Jejunum (tissue), 1 donor: ENCODE results near the genes ACTR6, NR1H4 and ANO4.

DNA sequence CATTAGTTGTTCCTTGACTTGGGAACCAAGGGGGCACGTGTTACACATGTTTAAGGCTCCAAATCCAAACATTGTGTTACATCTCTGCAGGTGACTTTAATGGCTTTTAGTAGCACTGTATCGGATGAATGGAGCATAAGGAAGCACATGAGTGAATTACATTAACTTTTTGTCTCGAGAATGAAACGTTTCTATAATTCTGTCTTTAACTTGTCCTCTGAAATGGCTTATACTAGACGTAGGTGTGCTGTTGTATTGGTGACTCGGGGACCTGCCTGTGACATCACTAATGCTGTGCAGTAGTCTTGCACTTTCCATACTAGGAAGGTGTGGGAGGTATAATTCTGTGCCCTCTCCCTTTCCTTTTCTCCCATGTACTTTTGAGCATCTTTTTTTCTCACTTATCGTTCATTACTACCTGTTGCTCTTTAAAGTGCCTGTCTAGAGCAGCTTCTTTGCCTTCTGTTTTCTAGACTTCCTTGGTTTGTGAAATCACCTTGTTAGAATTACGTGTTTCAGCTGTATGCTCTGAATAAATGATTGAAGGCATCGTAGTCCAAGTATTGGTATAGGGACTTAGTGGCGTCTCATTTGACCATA lies 1.1 kb downstream of the NEDD1 start:
- PRO-cap: no peak

- PRO-cap: no peak
These were observed 93.0 kb downstream of the NEDD1 start for GRCh38 chr12:97000164-97000424.

GRCh38 chr12:97608559-97609015 lies 701.5 kb downstream of the NEDD1 start:
- PRO-cap: no peak

DNA sequence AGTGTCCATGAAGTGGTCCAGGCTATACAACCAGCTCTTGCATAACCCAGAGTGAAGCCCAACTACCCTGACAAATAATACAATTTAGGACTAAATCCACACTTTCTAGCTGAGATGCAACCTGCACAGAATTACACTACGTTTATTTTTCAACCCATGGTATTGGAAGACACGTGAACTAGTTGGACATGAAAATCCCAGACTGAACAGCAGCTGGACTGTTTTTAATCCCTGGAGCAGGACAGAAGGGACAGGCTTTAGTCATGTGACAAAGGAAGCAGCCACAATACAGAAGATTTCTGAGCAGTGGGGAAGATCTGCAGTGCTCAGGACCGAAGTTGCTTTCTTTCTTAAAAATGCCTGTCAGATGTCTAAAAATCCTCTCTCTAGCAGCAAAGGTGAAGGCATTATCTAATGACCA lies 144.9 kb upstream of the TMPO start:
- PRO-cap: unidirectional peak, minus-strand start at position 339 of the sequence

DNA sequence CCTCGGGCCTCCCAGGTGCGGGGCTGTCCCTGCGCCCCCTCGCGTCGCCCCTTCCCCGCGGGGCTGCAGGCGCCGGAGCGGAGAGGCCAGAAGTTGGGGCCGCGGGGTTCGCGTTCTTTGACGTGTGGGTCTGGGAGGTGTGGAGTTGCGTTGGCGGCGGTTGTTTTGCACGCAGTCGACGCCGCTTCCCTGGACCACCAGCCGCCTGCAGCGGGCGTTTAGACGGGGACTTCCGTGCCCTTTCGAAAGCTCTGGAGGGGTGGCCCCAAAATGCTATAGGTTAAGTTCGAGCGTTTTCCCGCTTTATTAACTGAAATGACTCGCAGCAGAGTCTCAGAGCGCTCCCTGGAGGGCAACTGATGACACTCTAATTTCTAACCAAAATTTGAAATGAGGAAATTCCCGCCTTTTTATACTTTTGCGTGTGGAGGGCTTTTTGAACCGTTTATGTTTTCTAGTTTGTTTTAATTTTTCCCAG lies 888 bp downstream of the TMPO start:
- PRO-cap: bidirectional peak, plus-strand start at position 415 of the sequence, minus-strand start at position 191 of the sequence

- PRO-cap: no peak
These were observed 19.1 kb upstream of the SLC25A3 start for GRCh38 chr12:98574312-98574759.

DNA sequence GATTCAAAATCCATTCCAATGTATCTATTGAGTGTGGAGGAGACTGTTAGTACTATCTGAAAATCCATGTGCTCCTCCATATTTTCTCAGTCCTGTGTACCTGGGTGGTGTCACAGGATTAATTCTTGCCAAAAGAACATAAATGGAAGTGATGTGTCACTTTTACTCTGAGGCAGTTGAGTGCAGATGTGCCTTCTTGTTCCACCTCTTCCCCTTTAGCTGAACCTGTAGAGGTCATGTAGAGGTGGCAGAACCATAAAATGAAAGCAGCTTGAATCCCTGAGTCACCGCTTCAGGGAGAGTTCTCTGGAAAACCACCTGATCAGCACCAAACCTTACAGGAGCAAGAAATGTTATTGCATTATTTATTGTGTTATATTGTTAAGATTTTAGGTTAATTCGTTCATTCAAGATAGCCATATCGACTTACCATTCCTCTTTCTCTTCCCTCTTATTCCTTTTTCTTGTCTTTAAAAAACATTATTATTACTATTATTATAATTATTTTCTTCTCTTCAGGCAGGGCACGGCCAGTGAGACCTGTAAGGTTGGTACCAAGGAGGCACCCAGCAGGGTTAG lies 14.6 kb upstream of the SLC25A3 start:
- PRO-cap: bidirectional peak, plus-strand start at position 299 of the sequence, minus-strand start at position 217 of the sequence

- PRO-cap: no peak
These were observed 745 bp upstream of the SLC25A3 start for GRCh38 chr12:98592718-98593163.

DNA sequence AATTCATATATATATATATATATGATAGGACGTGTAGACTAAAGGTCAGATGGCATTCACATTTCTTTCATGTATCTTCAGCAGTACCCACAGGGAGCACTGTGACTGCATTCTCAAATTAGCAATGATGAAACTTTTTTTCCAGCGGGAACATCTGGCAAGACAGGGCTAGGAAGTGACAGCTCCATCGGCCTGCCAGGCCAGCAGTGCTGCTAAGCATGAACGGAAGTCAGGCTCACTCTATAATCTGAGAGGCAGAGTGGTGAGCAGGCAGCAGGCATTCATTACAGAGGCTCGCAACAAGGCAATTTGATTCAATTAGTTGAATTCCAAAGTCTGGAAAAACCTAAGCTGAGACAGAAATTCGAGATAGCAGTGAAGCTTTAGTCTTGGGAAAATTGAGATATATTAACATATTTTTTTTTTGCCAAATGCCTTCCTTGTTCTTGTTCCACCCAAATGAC lies 414.7 kb downstream of the APAF1 start:
- PRO-cap: no peak

GRCh38 chr12:99600261-99600889 lies 47.2 kb upstream of the GARIN6 start:
- PRO-cap: no peak

DNA sequence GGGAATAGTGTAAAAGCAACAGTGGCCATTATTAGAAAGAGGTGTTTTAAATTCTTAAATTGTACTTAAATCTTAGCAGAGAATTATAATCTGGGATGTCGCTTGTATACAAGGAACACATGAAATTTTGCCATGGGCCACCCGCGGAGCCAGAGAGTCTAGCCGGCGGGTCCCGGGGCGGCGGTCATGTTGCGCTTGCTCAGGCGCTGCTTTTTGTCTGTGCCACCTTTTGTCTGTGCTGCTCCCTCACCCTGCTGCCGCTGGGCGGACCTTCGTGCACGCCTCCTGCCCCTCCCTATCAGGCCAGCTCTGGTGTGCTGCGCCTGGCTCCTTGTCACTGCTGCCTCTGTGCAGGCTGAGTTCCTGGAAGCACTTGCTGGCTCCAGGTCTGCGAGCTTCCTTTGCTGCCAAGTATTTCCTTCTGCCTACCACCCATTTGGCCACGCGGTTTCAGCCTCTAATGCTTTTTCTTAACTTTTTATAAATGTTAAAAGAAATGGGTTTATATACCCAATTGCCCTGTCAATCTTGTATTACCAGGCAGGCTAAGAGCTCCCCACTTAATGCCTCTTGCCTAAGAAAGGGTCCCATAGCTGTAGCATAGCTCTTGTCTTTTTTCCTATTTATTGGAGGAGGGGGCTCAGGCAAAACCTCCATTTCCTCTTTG lies 21.3 kb upstream of the BLTP3B start:
- PRO-cap: bidirectional peak, plus-strand start at position 340 of the sequence, minus-strand start at position 170 of the sequence

GRCh38 chr12:100173048-100173616 lies 27.5 kb upstream of the ACTR6 start:
- PRO-cap: no peak

GRCh38 chr12:100200374-100201336 lies at the start of gene ACTR6:
TSS of gene ACTR6 (plus strand) at chr12:100200815.
- PRO-cap: bidirectional peak, plus-strand start at chr12:100200800, minus-strand start at chr12:100200729

GRCh38 chr12:100268053-100268554 lies 1.1 kb downstream of the SCYL2 start:
- PRO-cap: no peak

DNA sequence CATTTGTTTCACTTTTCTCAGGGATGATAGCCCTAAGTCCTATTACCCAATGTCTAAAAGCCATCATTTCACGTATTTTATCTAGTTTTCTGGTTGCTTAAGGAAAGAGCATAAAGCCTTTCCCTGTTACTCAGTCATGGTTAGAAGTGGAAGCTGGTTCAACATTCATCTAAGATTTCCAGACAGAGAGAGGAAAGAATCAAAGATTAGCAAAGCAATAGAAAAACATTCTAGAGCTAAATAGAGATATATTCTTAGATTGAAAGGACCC lies 28.4 kb upstream of the NR1H4 start:
- PRO-cap: no peak

GRCh38 chr12:100473488-100474217 lies at the start of gene NR1H4:
TSS of gene NR1H4 (plus strand) at chr12:100473866.
- PRO-cap: unidirectional peak, plus-strand start at chr12:100473866

- PRO-cap: no peak
These were observed at the start of gene ANO4 for GRCh38 chr12:100794308-100795172. TSS of gene ANO4 (plus strand) at chr12:100794776.

- PRO-cap: unidirectional peak, plus-strand start at chr12:101540339
These were observed 54.6 kb upstream of the MYBPC1 start for GRCh38 chr12:101540059-101540609.

DNA sequence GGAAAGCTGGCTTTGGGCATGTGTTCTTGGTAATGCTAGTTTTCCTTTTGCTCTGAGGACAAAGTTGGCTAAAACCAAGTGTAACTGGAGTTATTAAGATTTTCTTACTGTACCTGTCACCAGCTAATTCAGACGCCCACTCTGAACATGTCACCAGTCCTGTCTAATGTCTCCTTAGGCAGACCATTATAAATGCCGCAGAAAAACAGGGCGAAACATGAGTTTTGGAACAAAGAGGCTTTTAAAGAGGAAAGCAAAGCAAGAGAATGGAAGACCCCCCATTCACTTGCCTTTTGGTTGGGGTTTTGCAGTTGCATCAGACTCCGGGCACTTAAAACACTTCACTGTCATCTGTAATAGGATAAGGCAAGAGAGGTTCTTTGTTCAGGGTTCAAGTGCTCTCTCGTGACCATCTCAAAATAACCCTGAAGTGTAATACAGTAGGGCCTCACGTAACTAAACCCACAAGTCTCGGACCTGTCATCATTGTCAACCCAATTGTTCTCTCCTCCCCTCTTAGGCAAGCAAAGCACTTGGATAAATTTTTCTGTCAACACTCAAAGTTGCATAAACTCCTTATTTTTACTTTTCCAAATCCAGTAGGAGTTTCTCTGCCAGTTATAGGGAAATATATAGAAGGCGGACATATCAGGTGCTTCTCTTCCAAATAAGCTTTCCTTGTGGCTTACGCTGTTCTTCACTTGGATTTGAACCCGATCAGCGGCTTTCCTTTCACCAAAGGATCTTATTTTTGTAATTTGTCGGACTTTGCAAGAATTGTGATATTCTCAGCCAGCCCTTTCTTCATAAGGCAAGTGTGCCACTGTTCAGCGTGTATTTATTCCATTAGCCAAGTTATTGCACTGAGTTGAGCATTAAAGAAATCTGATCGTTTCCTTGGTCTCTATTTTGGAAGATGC lies 26.8 kb upstream of the MYBPC1 start:
- PRO-cap: no peak

- PRO-cap: no peak
These were observed 13.2 kb downstream of the MYBPC1 start for GRCh38 chr12:101607917-101608350.